Transverse colon (tissue), 4 donors: ENCODE measurements around a stretch of chr1.

DNA sequence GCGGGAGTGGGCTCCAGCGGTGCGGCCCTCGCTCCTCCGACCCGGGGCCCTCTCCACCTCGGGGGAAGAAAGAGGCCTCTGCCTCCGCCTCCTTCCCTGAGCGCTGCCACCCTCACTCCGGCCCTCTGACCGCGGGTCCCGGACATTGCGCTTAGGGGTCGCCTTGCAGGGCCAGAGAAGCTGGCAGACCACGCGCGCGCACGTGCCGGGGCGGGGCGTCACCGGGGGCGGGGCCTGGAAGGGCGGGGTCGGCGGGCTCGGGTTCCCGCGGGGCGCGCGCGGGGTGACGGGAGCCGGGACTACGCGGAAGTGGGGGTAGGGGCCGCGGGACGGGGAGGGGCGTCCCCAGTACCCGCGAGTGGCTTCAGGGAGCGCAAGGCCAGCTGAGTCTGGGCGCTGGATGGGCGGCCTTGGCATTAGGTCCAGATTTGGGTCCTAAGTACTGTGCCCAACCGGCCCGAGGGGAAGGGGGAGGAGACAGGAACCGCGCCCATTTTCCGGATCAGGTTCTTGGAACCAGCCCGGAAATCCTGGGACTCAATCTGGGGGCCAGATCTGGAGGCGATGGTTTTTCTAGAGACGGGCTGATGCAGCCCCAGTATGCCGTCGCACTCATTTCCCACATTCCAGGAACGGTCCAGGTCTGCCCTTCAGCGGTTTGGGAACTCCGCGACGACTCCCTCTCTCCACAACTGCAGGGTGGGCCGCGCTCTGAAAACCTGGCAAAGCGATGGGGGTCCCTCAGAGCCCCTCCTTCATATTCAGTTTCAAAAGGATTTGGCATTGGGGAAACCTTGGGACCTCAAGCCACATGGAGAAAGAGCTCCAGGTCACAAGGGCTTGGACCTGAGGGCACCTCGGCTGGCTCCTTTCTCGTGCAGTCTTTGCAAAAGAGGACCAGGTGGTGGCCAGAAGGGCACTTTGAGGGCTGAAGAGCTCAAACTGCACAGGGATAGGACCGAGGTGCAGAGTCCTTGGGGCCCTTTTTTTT lies 28.5 kb upstream of the RPS6KA1 start:
- PRO-cap = bidirectional peak, plus-strand start at position 348 of the sequence, minus-strand start at position 202 of the sequence; unidirectional peak, minus-strand start at position 875 of the sequence
- RAMPAGE, long total RNA, 4 experiments = no peak in any of the 4 experiments

DNA sequence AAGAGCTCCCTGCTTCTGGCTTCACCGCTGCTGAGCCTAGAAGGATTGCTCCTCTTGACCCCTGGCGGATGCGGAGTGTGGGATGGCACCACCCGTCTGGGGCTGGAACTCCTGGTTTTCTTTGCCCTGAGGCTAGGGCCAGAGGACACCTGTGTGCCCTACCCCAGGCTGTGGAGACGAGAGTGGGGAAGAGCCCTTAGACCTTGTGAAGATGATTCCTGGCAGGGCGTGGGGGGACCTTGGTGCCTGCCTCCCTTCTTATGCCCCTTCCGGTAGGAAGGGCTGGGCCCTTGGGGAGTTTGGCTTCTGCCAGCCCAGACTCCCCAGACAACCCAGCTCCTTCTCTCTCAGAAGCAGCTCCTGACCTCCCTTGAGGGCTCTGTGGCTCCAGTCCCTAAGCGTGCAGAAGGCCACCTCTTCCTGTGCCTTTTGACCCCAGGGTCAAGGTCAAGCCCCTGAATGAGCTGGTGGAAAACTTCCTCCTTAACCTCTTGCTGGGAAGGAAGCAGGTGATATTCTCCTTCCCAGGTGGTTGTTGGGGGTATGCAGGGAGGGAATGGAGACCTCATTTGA lies 919 bp downstream of the RPS6KA1 start:
- PRO-cap = bidirectional peak, plus-strand start at position 174 of the sequence, minus-strand start at position 98 of the sequence; unidirectional peak, minus-strand start at position 381 of the sequence
- RAMPAGE, long total RNA, 4 experiments = no peak in any of the 4 experiments

DNA sequence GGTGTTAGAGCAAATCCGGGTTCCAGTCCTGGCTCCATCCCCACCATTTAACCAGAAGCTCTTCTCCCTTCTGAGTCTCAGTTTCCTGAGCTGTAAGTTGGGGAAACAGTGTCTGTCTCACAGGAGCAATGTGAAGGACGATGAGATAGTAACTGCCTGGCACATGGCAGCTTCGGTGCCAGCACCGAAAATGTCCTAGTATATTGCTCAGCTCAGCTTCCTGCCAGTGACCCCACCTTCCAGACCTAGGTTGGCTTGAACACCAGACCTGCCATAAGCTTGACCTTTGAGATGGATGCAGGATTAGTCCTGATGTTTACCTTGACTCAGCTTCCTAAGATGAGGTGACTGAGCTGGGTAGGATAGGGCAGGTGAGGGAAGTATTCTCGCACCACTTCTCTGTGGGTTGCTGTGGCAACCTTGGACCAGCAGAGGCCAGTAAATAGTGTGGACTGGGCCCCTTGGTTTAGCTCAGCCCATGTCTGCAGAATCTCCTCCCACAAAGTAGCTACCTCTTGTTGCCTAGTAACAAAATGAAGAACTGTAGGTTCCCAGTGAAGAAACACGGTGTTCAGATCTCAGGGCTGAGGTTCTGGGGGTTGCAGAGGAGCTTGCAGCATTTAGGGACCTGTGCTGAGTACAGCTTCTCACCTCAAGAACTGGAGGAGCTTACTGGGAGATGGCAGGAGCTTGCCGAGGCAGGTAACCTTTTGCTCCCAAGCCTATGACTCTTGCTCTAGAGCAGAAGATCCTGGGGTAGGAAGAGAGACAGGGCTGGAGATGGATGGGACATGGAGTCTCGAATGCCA lies 8.4 kb downstream of the RPS6KA1 start:
- PRO-cap = unidirectional peak, minus-strand start at position 231 of the sequence; unidirectional peak, plus-strand start at position 587 of the sequence
- RAMPAGE, long total RNA, 4 experiments = start-site peak on the plus strand in 1 of 4 experiments, centred at position 606 of the sequence, 19 reads per replicate

GRCh38 chr1:26541737-26542204 lies 12.2 kb downstream of the RPS6KA1 start:
- PRO-cap = bidirectional peak, plus-strand start at chr1:26542053, minus-strand start at chr1:26541920
- RAMPAGE, long total RNA, 4 experiments = no peak in any of the 4 experiments

- PRO-cap = bidirectional peak, plus-strand start at chr1:26542291, minus-strand start at chr1:26542270; bidirectional peak, plus-strand start at chr1:26542579, minus-strand start at chr1:26542358
- RAMPAGE, long total RNA, 4 experiments = no peak in any of the 4 experiments
Measured at GRCh38 chr1:26542205-26542741, 12.7 kb downstream of the RPS6KA1 start.

- PRO-cap = bidirectional peak, plus-strand start at chr1:26545856, minus-strand start at chr1:26545712
- RAMPAGE, long total RNA, 4 experiments = start-site peak on the plus strand in 1 of 4 experiments, at chr1:26545302-26545928 at its widest, 24 reads per replicate
Measured at GRCh38 chr1:26545448-26546129, 16.0 kb downstream of the RPS6KA1 start.

- PRO-cap = no peak
- RAMPAGE, long total RNA, 4 experiments = start-site peak on the plus strand in 2 of 4 experiments, at chr1:26555030-26555219 at its widest, 10 to 17 reads per replicate
Measured at GRCh38 chr1:26554897-26555453, 25.4 kb downstream of the RPS6KA1 start.

GRCh38 chr1:26693633-26694275 lies 2.1 kb upstream of the ARID1A start:
- PRO-cap = no peak
- RAMPAGE, long total RNA, 4 experiments = no peak in any of the 4 experiments

DNA sequence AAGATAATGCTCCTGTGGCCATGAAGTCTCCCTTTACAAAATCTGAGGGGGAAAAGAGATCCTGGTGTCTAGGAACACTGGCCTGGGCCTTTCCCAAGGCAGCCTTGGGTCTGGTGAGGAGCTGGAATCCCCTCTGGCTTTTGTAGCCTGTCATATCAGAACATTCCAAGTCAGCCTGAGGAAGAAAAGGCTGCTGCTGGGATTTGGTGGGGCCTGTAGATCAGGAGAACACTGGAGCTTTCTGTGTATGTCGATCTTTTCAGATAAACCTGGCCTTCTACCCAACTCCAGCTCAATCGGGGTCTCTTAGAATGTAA lies 1.6 kb upstream of the ARID1A start:
- PRO-cap = no peak
- RAMPAGE, long total RNA, 4 experiments = no peak in any of the 4 experiments

GRCh38 chr1:26694914-26695345 lies 885 bp upstream of the ARID1A start:
- PRO-cap = no peak
- RAMPAGE, long total RNA, 4 experiments = no peak in any of the 4 experiments

DNA sequence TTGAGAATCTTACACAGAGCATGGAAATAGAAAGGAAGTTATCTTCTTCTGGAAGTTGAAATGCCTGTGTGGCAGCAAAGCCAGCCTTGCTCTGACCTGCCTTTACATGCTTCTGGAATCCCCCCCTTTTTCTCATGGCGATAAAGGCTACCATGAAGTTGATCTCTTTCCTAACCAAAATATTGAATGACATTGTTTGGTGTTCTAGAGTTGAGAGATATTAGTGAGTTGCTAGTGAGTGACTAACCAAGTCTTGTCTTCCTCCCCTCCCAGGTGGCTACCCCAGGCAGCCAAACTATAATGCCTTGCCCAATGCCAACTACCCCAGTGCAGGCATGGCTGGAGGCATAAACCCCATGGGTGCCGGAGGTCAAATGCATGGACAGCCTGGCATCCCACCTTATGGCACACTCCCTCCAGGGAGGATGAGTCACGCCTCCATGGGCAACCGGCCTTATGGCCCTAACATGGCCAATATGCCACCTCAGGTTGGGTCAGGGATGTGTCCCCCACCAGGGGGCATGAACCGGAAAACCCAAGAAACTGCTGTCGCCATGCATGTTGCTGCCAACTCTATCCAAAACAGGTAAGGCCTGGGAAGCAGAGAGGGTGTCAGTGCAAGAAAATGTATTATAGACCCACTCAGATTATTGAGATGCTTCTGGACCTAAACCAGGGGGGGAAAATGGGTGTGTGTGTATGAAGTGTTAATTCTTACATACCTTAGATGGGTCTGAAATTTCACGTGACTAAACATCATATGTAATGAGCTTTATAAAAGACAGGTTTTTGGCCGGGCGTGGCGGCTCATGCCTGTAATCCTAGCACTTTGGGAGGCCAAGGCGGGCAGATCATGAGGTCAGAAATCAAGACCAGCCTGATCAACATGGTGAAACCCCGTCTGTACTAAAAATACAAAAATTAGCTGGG lies 24.8 kb upstream of the PIGV start:
- PRO-cap = no peak
- RAMPAGE, long total RNA, 4 experiments = no peak in any of the 4 experiments

- PRO-cap = unidirectional peak, minus-strand start at chr1:26784084
- RAMPAGE, long total RNA, 4 experiments = no peak in any of the 4 experiments
Measured at GRCh38 chr1:26783695-26784532, 3.8 kb upstream of the PIGV start.

DNA sequence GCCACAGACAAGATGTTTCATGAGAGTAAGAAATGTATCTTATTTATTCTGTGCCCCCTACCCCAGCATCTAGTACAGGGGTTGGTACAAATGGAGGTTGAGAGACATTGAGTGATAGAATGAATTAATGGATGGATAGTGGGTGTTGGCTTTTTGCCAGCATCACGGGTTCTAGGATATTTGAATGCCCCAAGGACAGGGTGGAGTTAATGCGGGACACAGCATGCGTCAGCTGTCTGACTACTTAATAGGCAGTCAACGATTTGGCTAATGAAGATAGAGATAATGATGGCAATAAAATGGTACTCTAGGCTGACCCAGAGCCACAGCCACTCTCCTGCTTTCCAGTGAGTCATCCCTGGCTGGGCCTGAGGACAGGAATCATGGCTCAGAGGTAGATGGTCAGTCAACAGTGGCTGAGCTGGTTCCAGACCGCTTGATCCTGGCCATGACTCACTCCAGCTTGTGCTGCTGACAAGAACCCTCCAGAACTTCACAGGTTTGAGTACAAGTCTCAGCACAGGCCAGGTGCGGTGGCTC lies 6.3 kb downstream of the NR0B2 start:
- PRO-cap = no peak
- RAMPAGE, long total RNA, 4 experiments = no peak in any of the 4 experiments

DNA sequence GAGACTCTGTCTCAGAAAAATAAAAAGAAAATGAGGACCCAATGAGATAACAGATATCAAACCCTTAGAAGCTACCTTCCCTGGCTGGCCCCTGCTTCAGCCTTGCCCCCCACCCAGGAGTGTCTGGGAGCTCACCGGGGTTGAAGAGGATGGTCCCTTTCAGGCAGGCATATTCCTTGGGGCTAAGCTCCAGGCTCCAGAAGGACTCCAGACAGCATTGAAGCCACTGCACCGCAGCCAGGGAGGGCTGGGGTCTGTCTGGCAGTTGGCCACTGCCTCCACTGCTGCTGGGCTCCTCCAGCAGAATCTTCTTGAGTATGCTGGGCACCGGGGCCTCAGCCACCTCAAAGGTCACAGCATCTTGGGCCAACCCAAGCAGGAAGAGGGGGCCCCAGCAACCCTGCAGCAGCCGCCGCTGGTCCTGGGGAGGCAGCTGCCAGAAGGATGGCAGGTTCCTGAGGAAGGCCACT lies 466 bp downstream of the NR0B2 start:
- PRO-cap = no peak
- RAMPAGE, long total RNA, 4 experiments = no peak in any of the 4 experiments

DNA sequence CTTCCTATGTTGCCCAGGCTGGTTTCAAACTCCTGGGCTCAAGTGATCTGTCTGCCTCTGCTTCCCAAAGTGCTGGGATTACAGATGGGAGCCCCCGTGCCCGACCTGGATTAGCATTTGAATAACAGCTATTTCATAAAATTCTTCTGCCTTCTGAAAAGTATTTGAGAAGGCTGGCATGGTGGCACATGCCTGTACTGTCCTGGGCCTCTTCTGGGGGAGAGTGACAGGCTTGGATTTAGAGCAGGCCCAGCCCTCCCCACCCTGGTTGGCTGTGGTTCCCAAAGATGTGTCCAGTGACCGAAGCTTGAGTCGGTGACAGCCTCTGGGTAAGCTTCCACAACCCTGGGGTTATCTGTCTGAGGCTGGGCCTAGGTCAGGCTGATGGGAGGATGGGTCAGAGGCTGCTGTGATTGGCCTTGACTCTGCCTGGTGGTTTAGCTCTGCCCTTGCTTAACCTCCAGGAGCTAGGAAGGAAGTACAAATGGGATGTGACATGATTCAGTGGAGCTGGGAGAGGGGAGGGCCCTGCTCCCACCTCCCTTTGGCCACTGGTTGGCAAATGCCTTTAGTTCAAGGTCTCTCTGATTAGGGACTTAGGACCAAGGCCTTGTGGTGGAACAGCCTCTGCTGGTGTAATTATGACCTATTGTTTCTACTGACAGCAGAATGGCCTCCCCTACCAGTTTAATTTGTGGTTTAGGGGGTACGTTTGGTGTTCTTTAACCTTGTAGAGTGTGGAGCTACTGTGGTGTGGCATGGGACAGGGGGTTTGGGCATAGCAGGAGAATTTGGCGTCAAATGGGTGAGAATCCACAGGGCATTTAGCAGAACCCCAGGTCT lies 16.5 kb downstream of the NUDC start:
- PRO-cap = no peak
- RAMPAGE, long total RNA, 4 experiments = no peak in any of the 4 experiments

DNA sequence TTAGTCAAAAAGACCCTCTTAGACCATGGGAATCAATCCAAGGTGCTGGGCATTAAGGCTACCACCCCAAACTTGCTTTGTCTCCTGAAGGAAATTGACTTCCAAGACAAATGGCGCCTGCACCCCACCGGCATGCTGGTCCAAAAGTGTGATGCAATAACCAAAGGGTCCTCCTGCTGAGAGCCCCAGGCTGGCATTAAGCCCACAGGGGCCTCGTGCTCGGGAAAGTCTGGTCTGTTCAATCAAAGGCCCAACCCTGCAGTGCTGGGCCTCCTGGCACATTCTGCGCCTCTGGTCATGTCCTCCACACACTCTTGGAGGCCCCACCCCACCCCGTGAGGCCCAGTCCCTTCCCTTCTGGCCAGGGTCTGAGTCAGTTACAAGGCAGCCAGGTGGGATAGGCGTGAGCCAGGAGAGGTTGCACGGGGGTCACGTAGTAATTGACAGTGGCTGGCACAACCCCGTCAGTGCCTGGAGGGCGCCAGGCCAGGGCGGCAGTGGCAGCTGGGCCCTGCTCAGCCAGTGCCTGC lies 7.0 kb downstream of the TENT5B start:
- PRO-cap = no peak
- RAMPAGE, long total RNA, 4 experiments = no peak in any of the 4 experiments

- PRO-cap = no peak
- RAMPAGE, long total RNA, 4 experiments = no peak in any of the 4 experiments
Measured at GRCh38 chr1:27057374-27057890, 44.8 kb upstream of the TENT5B start.

DNA sequence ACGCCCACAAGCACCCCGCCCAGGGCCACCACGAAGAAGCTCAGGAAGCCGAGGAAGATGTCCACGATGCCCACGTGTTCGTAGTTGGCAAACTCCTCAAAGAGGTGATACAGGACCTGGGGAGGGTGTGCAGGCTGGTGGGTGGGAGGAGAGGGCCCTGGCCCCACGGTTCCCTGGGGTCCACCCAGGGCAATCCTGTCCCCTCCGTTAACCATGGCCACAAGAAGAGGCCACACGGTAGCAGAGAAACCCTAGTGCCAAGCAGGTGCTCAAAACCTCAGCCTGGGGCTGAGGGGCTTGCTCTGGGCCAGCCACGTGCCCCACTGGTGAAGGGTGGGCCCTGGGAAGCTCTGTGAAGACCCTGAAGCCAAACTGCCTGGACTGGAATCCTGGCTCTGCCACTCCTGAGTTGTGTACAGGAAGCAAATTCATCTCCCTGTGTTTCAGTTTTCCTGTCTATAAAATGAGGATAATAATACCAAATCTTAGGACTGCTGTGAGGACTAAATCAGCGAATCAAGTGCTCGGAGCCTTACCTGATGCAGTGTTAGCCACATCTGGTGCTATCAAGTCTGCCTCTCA lies 45.2 kb downstream of the SLC9A1 start:
- PRO-cap = no peak
- RAMPAGE, long total RNA, 4 experiments = start-site peak on the minus strand in 1 of 4 experiments, centred at position 323 of the sequence, 22 reads per replicate

GRCh38 chr1:27136031-27136574 lies 18.8 kb downstream of the SLC9A1 start:
- PRO-cap = no peak
- RAMPAGE, long total RNA, 4 experiments = no peak in any of the 4 experiments

GRCh38 chr1:27136894-27137821 lies 17.8 kb downstream of the SLC9A1 start:
- PRO-cap = no peak
- RAMPAGE, long total RNA, 4 experiments = no peak in any of the 4 experiments